GM06990 (cell line): ENCODE measurements around the gene CLN6.

- RRBS: no CpG with 5 or more reads among the region's 8 CpGs
These were observed 89.3 kb downstream of the SKOR1 start for GRCh38 chr15:67914337-67915378.

DNA sequence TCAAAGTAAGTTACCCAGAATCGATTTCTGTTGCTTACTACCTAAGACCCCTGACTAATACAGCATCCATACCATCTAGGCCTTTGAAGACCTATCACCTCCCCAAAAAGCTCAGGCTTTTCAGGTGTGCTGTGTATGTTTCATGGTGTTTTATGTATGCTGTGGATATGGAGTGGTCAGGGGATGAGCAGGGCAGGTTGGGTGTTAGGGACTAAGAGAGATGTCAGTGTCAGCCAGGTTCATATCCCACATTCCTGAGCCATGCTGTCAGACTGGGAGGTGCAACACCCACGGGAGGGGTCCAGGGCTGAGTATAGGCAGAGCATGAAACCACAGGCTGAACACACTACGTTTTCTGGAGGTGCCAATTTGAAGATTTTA lies 112.5 kb upstream of the PIAS1 start:
- RRBS: no CpG with 5 or more reads among the region's 3 CpGs

DNA sequence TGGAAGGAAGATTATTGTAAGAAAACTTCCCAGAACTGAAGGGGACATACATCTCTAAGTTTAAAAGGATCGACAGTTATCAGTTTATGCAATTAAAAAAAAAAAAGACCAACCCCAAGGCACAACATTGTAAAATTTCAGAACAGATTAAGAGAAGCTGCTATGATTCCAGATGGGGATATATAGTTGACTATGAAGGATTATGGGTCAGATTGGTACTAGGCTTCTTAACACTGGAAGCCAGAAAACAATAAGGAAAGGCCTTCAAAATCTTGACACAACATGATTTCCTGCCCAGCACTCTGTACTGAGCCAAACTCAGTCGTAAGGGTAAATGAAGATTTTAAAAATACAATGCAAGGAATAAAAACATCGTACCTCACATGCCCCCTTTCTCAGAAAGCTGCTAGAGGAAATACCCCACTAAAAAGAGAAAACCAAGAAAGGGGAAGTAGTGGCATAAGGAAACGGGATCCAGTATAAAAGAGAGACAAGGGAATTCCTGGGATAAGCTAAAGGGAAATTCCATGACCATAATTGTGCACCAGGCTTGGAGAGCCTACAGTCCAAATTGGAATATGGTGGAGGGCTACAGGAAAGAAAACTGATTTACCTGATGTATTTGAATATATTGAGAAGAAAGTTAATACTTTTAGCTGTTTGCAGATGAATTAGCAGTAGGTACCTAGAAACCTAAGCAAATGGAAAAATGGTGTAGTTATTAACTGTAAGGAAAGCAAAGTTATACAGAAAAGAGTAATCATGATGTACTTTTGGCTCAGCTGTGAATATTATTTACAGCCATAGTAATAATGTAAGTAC lies 27.9 kb downstream of the PIAS1 start:
- RRBS: no CpG with 5 or more reads among the region's 4 CpGs

GRCh38 chr15:68229045-68229938 lies at the start of gene CLN6:
CLN6 (minus strand) TSS chr15:68229728.
- RRBS: 3% methylated on average over 45 of the region's 111 CpGs

- RRBS: no CpG with 5 or more reads among the region's 5 CpGs
These were observed 16.5 kb downstream of the FEM1B start for GRCh38 chr15:68293651-68294743.

- RRBS: no CpG with 5 or more reads among the region's 8 CpGs
These were observed 21.5 kb downstream of the FEM1B start for GRCh38 chr15:68298879-68299605.

DNA sequence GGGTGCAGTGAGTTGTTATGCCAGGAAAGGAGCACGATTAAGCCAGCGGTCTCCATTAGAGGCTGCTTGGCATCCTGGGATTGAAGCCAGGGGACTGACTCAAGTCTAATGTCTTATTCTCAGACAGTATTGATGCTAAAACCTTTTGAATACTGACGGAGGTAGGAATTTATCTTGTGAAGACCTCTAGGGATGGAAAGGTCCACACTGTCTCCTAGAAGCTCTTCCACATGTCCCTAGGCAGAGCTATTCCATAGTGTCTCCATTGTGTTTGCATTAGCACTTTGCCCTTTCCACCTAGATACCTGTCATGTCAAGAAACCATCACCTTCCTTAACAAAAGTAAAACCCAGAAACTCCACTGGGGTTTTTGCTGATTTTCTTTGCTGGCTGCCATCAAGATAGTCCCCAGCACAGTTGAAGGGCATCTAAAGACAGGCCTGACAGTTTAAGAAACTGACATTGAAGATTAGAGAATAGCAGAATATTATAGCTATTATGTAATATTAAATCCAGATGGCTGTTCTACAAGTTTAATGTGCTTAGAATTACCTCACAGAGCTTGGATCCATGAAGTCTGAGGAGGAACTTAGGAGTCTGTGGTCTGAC lies 22.2 kb downstream of the FEM1B start:
- RRBS: no CpG with 5 or more reads among the region's 3 CpGs

- RRBS: no CpG with 5 or more reads among the region's 10 CpGs
These were observed 63.5 kb downstream of the FEM1B start for GRCh38 chr15:68340907-68341565.

- RRBS: no CpG with 5 or more reads among the region's 7 CpGs
These were observed 5.7 kb upstream of the GLCE start for GRCh38 chr15:69154630-69155256.

DNA sequence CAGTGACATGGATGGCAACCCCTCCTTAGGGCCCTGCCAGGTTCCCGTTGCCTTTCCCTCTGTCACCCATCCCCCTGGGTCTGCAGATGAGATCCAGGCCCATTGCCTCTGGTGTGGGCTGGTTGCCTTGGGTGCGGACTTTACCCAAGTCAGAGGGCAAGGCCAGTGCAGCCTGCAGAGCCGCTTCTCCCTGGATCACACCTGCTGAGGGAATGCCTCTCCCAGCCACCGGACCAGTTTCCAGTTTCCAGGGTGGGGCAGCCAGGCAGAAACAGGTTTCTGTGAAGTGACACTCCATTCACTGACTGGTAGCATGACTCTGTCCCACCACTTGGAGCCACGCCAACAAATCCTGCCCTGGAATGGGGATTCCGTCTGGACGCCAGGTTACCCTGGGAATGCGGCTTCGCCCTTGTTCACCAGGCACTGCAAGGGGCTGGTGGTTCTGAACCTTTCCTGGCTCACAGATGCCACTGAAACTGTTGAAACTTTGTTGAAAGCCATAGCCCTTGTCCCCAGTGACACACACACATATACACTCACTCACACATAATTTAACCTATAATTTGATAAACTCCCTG lies 30.1 kb downstream of the PAQR5 start:
- RRBS: no CpG with 5 or more reads among the region's 9 CpGs

DNA sequence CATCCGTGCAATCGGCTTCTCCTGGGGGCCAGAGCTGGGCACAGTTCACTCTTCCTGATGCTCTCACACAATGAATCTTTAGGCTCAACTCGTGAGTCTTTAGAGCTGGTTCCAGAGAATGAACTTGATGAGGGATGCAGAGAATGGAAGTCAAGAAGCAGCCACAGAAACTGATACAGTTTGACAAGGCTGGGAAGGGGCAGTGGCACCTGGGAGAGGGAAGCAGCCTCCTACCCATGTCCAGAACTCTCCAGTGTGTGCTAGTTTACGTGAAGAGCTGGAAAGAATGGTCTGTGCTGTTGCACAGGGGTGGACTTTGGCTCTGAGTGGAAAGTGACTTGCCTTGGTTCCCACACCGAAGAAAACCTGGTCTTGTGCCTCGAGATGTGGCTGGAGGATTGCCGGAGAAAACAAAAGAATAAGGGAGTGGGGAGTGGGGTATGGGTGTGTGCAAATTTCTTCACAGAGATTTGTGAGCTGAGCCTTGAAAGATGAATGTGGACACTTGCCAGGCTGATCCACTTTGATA lies 38.0 kb downstream of the RPLP1 start:
- RRBS: no CpG with 5 or more reads among the region's 7 CpGs

DNA sequence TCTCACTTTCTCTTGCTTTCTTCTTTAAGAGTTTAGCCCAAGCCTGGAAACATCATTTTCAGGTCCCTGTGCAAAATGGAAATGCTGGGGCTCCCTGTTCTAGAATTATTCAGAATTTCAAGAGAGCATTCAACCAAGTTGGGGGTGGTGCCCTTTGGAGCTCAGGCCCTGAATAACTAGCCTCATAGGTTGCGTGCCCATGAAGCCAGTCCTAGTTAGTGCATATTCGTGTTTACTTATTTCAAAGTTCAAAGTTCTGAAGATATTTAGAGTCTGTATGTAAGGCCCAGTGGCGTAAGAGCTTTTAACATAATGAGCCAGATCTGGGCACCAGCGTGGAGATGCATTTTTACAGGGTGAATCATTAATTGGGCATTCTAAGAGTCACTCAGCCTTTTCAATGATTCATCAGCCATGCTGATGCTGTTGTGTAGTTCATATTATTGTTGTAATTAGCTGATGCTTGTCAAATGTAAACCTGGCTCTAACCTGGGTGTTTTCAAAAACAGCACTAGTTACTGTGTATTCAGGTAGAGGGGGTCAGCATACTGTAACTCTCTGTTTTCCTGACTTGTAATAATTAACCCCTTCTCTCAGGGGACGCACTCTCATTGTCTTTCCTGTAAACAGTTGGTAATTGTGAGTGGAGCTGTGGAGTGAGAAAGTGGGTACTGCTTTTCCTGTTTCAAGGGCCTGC lies 104.8 kb downstream of the RPLP1 start:
- RRBS: no CpG with 5 or more reads among the region's 5 CpGs

- RRBS: 36% methylated on average over 3 of the region's 27 CpGs
These were observed 141.6 kb downstream of the RPLP1 start for GRCh38 chr15:69593925-69594998.

GRCh38 chr15:70050024-70050449 lies 47.7 kb downstream of the TLE3 start:
- RRBS: no CpG with 5 or more reads among the region's 11 CpGs

DNA sequence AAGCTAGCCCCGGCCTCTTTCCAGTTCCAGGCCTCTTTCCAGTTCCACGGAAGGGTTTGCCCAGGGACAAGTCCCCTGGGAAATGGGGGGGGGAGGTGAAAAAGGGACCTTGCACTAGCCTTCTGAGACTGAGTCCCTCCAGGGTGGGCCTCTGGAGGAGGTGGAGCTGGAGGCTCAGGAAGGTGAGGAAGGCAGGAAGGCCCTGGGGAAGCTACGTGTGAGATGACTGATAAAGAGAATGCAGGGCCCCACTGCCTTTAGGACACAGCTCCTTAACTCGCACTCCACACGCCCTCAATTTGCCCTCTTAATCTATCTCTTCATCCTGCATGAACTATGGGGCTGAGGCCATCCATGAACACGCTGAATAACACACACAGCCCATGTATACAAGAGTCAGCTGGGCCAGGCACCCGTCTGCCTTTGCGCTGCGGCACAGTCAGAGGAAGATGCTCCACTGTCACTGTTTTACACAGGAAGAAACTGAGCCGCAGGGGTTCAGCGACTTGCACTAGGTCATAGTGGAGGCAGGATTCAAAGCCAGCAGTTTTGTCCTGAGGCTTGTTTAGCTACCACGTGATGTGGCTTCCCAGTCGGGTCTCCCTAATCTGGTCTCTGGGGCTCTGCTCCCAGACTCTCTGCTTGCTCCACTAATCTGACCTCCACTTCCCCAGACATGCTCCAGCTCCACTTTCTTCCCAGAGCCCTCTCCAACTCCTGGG lies 44.0 kb downstream of the TLE3 start:
- RRBS: no CpG with 5 or more reads among the region's 13 CpGs

DNA sequence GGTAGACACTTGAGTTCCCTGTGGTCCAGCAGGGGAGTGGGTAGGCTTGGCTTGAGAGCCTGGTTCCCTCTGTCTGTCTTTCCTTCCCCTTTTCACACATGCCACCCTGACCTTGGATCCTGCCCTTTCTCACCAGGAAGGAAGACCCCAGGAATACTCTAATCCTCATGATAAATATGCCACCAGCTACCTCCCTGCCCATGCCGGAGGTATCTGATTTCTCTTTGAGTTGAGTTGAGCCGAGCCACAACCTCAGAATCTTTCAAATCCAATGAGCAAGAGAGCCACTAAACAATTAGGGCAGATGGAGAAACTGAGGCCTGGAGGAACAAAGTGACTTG lies 26.4 kb downstream of the TLE3 start:
- RRBS: no CpG with 5 or more reads among the region's 2 CpGs

DNA sequence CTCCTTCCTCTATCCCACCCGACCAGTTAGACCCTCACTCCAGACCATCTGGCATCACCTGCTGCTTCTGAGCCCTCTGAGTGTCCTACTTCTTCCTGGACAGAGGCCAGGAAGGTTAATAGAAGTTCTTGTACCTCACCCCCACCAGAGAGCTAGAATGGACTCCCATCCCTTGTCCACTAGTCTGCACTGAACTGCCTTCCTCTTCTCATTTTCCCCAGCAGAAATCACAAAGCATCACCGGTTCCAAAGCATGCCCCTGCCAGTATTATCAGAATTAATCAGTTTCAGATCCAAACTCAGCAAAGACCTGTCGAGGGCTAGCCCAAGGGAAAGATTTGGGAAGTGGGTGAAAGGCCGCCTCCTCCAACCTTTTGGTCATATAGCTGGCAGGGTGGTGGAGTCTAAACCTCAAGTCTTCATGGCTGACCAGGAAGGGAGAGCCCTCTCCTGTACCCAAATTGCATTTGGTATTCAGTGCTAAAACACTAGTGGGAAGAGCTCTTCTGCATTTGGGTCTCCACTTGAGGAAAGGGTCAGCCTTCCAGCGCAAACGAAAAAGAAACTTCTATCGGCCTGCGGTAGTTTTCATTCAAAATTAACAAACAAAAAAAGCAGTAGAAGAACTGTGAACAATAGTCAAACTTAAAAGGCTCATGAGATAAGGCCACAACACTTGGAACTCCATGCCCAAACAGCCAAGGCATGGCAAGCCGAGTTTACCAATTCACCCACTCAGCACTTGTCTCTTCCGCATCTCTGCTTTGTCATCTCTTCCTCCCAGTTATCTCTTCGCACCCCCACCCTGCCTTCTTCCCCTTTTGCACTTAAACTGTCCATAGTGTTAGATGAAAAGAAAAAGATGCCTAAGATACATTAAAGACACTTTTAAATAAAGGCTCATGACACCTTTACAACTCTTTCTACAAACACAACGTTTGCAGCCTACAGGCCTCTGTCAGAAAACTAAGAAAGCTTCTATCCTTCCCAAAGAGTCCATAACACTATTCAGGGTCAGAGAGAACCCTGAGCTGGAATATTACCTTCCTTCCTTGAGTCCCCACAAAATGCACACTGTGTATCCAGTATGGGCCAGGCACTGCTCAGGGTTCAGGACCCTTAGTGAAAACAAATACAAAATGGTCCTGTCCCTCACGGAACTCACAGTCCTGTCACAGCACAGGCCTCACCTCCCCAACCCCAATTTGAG lies 11.2 kb downstream of the TLE3 start:
- RRBS: no CpG with 5 or more reads among the region's 13 CpGs

DNA sequence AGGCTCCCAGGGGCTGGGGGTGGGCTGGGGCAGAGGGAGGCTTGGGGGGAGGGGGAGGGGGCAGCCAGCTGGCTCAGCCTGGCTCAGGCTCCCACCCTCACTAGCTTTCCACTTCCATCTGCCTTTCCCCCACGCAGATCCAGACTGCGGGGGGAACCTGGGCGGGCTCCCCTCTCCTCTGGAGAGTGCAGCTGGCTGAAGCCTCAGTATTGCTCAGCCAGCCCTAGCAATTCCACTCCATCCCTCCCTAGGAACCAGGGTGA lies 13.9 kb upstream of the TLE3 start:
- RRBS: no CpG with 5 or more reads among the region's 3 CpGs

DNA sequence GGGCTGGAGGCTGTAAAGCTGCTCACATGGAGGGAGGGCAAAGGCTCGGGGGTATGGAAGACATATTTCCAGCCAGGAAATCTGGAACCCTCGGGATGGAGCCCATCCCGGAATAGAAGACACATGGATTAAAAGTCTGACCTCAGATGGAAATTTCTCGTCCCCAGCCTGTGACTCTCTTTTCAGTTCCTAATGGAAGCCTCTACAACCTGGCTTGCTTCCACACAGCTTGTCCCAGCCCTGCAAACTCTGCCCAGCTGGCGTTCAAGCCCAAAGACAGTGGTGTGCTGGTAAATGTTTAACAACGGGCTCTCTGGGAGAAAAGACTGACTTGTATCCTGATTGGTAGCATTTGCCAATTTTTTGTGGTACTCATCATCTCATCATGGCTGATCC lies 35.6 kb upstream of the TLE3 start:
- RRBS: no CpG with 5 or more reads among the region's 6 CpGs

DNA sequence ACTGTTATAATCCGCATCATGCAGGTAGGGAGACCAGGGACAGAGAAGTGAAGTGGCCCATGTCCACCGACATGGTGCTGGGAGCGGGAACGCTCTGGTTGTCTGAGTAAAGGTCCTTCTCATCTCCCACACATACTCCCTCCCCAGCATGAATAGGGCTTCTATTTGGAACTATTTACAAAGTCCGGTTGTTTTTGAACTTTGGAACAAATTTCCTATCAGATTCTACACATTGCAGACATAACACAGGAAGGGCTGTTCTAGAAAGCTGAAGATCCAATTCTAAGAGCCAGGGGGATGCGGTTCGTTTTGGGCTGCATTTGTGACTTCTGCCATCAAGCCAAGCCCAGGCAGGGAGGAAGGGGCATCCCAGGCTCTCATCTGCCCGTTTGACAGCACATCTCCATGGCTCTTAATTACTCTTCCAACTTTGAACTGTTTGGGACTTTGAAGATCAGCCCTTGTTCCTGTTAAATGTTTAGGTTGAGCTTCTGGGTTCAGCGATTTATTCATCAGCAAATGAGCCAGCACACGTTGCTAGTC lies 94.9 kb upstream of the TLE3 start:
- RRBS: no CpG with 5 or more reads among the region's 10 CpGs